Epithelial cell of prostate (primary cell): ENCODE data around the genes CELA3B and KDM1A.

- RRBS = no CpG with 5 or more reads among the region's 8 CpGs
Measured at GRCh38 chr1:21676229-21676714, 7.1 kb upstream of the RAP1GAP start.

DNA sequence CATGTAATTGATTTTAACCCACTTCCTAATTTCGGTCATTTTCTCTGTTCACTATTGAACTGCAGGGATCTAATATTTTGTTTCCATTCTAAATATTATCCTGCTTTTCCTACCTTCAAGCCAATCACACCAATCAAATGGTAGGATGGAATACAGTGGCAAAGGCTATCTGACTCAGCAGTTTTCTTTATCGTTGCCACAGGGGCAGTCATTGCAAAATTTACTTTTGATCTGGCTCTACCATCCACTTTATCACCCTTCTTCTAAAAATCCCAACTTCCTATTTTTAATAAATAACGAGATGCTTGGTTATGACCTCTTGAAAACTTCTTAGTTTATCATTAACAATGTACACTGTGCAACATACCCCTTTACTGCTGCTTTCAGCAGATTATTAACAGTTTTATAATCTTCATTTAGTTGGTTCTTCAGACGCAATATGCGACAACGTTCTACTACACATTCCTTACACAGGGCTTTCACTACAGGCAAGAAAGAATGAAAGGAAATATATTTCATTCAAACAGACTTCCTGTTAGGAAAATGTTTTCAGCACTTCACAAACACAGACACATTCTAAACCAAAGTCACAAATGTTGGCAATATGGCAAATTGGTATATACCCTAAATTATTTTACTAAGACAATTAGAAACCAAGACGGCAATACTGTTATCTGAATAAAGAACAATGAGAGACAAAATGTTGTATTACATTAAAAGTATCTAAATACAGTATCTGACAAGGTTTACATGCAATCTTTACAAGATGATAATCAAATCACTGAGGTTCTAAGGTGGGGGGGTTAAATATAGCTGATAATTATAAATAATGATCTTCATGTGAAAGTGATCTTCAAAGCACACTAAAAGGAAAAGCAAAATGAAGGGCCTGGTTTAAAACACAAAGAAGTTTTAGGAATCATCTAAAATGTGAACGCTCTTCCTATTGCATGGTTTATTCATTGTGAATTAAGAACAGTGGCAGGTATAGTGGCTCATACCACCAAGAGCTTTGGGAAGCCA lies 52.4 kb upstream of the RAP1GAP start:
- RRBS = no CpG with 5 or more reads among the region's 8 CpGs

GRCh38 chr1:21779678-21780319 lies 3.1 kb downstream of the USP48 start:
- RRBS = no CpG with 5 or more reads among the region's 10 CpGs

- RRBS = 87% methylated on average over 12 of the region's 36 CpGs
Measured at GRCh38 chr1:21822261-21823410, 10.6 kb downstream of the LDLRAD2 start.

DNA sequence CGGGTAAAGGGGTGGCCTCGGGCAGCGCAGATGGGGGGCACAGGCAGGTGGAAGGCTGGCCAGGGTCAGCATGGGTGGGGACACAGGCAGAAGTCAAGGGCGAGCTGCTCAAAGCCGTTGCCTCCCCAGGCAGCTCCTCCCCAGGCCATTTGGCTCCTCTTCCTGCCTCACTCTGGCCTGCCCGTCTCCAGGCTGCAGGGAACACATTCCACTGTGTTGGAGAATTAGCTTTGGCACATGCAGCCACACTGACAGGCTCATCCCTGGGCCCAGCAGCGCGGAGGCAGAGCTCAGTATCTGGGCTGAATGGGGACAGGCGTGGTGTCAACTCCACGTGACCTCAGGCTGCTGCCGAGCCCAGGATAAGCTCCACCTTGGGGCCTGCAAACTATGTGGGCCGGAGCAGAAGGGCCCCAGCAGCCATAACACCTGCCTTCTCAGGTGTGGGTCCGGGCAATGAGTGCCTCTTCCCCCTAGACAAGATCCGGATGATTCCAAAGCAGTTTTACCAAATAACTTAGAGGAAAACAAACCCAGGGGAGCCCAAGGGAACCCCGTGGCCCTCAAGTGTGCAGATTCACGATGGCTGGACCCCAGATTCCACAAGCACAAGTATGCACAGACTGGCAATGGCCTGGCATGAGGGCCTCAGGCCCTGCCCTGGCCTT lies 40.3 kb downstream of the HSPG2 start:
- RRBS = 30% methylated on average over 2 of the region's 16 CpGs

GRCh38 chr1:21913109-21913714 lies 23.9 kb downstream of the HSPG2 start:
- RRBS = no CpG with 5 or more reads among the region's 9 CpGs

GRCh38 chr1:21926814-21927078 lies 10.4 kb downstream of the HSPG2 start:
- RRBS = 70% methylated on average over 3 of the region's 5 CpGs

GRCh38 chr1:21936771-21937002 lies 423 bp downstream of the HSPG2 start:
- RRBS = no CpG with 5 or more reads among the region's 14 CpGs

DNA sequence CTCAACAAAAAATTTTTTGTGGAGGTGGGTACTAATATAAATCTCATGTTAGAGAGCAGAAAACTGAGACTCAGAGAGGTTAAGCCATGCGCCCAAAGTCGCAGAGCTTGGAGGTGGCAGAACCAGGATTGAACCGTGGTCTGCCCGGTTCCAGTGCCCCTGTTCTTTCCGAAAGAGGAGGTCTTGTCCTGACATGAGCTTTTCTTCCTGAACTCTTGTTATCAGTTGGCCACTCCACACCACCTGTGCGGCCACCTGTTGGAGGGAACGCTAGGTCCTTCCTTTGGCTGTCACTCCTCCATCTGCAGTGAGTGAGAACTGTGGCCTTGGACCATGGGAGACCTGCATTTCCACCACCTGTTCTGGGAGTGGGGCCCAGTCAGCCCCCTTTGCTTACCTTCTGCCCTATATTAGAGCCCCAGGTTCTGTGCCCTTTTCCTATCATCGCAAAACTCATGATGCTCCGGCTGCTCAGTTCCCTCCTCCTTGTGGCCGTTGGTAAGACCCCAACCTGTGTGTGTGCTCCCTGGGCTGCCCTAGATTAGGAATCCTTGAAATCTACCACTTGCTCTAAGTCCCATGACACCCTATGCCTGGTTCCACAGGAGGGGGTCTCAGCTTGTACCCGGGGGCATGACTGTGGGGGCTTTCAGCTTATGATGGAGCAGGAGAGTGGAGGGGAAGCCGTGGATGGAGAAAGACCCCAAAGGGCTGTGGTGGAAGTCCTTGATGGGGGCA lies at the start of gene CELA3B:
CELA3B (plus strand) TSS at position 438 of the 738 bp plus-strand sequence.
- RRBS = no CpG with 5 or more reads among the region's 12 CpGs

DNA sequence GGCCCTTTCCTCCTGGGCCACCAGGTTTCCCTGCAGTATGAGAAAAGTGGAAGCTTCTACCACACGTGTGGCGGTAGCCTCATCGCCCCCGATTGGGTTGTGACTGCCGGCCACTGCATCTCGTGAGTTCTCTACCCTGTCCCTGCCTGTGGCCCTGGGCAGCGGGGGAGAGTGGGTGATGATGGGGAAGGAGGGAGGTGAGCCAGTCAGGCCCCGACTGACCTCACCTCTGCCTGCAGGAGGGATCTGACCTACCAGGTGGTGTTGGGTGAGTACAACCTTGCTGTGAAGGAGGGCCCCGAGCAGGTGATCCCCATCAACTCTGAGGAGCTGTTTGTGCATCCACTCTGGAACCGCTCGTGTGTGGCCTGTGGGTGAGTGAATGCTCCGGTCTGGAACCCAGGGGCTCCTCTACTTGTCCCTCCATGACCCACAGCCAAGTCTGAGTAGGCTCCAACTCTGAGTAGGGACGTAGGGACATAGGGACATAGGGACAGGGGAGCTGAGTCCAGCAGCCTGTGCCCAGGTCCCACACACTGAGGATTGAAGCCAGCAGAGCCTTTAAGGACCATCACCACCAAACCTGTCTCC lies 4.1 kb downstream of the CELA3A start:
- RRBS = no CpG with 5 or more reads among the region's 13 CpGs

DNA sequence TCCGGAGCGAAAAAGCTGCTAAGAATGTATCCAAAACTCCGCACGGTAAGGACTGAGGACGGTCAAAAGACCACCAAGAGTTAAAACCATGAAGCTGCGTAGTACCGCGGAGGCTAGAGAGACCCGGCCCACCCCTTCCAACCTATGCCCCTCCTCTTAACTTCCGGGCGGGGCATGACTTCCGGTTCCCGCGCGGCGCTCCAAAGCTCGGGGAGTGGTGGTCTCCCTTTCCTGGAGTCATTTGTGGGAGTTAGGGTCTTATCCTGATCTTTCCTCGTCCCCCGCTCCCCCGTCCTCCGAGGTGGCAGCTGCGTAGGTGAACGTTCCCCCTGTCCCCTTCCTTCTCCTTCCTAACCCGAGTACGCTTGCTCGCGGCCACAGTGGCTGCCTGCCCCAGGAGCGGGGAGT lies 23.9 kb downstream of the CELA3A start:
- RRBS = 0% methylated on average over 3 of the region's 28 CpGs

- RRBS = no CpG with 5 or more reads among the region's 28 CpGs
Measured at GRCh38 chr1:22285379-22285910, 142.5 kb upstream of the WNT4 start.

DNA sequence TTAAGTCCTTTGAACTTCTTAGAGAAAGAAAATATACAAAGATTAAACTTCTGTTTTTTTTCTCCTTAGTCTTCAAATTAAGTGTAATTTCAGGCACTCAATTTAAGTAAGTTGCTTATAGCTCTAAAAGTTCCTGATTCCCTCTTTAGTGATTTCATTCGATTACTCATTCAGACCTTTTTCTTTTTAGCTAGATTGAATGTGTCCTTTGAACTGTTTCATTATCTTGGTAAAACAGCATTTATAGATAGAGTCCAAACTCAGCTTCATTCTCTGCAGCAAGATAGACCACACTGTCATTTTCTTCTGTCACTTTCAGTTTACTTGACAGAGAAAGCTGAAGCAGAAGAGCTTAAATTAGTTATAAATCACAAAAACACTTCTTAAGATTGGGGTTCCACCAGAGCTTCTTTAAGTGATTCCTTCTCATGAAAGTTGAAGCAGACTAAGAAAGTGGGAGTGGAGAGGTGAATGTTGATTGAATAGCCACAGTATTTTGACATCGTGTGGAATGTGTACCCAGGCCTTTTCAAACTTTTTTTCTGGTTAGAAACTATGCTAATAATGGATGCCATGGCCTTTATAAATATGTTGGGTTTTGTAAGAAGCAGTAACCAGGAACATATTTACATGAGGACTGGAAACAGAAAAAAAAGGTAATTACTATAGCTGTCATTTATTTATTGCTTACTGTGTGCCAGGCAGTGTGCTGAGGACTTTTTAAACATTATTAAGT lies 52.2 kb downstream of the ZBTB40 start:
- RRBS = no CpG with 5 or more reads among the region's 2 CpGs

GRCh38 chr1:22629060-22629483 lies 7.4 kb upstream of the C1QA start:
- RRBS = no CpG with 5 or more reads among the region's 4 CpGs

GRCh38 chr1:22643915-22644309 lies 479 bp downstream of the C1QC start:
- RRBS = no CpG with 5 or more reads among the region's 12 CpGs

DNA sequence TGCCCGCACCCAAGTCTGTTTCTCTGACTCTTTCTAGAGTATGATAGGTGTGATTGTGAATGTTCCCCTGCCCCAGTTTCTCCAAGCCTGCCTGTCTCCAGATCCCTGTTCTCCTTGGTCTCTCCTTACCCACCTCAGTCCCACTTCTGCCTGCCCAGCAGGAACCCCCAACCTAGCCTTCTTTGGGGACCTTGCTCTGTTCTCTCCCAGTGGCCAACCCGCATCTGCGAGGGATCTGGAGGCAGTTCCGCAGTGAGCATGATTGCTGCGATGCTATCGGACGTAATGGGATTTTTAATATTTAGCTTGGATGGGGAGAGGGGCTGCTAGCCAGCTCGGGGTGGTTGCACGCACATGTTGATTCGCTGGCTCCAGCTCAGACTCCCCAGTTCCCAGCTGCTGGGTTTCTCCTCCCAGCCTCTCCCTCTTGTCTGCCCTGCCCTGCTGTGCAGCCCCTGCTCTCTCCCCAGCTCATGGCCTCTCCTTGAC lies 79.9 kb downstream of the EPHB2 start:
- RRBS = no CpG with 5 or more reads among the region's 10 CpGs

GRCh38 chr1:23019074-23019972 lies at the start of gene KDM1A:
TSS of gene KDM1A (plus strand) at chr1:23019468.
- RRBS = under 1% methylated on average over 29 of the region's 95 CpGs

- RRBS = no CpG with 5 or more reads among the region's 10 CpGs
Measured at GRCh38 chr1:23081072-23082023, 62.1 kb downstream of the KDM1A start.

DNA sequence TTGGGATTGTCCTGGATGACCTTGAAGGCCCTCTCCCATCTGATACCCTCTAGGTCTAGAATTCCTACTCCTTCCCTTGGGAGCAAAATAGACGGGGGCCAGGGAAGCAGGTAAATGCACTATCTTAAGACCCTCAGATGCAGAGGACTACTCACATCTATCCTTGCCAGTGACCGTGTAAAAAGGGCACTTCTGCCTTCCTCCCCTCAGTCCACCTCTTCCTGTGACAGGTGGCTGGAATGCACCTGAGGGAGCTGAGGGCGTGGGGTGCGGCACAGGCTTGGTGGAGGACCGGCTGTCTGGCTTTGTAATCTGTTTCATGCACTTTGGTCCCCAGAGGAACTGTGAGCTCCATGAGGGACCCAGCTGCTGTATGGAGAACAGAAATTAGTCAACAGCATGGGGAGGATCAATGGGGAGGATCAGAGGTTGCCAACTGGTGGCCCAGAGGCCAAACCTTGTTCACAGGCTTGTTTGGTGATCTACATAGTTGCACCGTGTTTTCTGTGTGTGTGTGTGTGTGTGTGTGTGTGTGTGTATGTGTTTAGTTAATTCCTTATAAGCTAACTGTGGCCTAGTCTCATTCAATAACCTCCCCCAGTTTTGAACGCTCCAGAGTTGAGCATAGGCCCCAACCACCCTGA lies 29.7 kb downstream of the HTR1D start:
- RRBS = no CpG with 5 or more reads among the region's 7 CpGs

DNA sequence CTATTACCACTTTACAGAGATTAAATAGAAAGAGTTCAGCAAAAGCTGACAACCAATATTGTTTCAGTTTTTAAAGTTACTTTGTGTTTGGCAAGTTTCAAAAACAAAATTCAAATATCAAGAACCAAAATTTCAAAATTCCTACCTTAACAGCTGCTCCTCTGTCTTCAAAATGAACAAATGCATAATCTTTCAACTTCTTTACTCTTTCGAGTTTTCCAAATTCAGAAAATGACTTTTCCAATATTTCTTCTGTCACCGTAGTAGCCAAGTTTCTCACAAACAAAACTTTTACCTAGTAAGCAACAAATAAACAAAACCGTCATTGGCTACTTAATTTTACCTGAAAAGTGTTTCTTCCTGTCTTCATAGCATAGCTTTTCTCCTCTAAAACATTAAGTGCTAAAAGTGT lies 30.7 kb downstream of the HNRNPR start:
- RRBS = no CpG with 5 or more reads among the region's 3 CpGs